AG08470 (cell line): ENCODE data around the genes MRGPRG, OR52K1, OR51D1, OR52R1, HBG1 and TRIM22.

- RRBS: no CpG with 5 or more reads among the region's 18 CpGs
These were observed 36.4 kb upstream of the CARS1 start for GRCh38 chr11:3093688-3094014.

GRCh38 chr11:3126482-3127105, 38.5 kb downstream of the OSBPL5 start:
- RRBS: no CpG with 5 or more reads among the region's 17 CpGs

DNA sequence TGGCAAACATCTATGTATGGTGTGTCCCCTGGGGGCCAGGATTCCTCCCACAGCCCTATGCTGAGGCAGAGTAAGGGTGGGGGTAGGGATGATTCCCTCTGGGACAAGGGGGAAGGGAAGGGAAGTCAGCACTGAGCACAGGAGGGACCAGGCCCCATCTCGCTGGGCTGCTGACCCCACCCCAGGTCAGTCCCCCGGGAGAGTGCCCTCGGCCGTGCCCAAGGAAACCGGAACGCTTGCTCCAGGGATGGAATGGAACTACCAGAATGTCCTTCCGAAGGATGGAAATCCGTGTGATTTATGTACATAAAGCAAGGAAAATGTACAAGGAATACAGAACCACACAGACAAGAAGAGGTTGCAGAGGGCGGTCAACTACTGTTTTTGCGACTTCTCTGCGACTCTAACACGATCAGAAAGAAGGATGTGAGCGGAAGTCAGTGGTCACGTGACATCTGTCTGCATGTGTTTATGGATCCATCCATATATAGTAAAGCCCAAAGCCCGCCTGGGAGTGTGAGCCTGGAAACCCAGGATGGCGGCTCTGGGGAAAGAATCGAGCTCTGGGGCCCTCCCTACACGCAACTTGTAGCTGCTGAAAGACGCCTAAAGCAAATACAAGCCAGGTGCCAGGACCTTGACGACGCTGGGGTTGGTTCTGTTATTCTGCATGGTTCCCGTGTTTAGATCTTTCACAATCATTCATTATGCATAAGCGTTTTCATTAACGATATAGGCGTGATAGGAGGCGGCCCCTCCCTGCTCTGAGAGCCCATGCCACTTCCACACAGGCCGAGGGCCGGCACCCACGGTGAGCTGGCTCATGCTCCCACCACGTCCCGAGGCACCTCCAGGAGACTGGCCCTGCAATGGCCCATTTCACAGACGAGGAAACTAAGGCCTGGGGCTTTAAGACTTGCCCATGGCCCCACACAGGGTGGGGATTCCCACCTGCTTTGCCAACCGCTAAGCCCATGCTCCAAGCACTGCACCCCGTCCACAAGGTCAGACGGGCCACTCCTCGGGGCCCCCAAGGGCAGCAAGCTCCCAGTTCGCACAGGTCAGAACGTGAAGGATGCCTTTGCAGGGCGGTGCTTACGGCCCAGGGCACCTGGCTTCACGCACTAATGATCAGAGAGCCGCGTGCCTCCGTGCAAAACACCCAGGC, 8.7 kb downstream of the OSBPL5 start:
- RRBS: no CpG with 5 or more reads among the region's 44 CpGs

GRCh38 chr11:3218549-3219016, at the start of gene MRGPRG:
TSS of gene MRGPRG (minus strand) at chr11:3218813.
- RRBS: 71% methylated on average over 6 of the region's 23 CpGs

GRCh38 chr11:3626145-3626656, 15.6 kb downstream of the ART5 start:
- RRBS: no CpG with 5 or more reads among the region's 11 CpGs

- RRBS: no CpG with 5 or more reads among the region's 9 CpGs
These were observed 6.1 kb downstream of the NUP98 start for GRCh38 chr11:3791274-3791704.

DNA sequence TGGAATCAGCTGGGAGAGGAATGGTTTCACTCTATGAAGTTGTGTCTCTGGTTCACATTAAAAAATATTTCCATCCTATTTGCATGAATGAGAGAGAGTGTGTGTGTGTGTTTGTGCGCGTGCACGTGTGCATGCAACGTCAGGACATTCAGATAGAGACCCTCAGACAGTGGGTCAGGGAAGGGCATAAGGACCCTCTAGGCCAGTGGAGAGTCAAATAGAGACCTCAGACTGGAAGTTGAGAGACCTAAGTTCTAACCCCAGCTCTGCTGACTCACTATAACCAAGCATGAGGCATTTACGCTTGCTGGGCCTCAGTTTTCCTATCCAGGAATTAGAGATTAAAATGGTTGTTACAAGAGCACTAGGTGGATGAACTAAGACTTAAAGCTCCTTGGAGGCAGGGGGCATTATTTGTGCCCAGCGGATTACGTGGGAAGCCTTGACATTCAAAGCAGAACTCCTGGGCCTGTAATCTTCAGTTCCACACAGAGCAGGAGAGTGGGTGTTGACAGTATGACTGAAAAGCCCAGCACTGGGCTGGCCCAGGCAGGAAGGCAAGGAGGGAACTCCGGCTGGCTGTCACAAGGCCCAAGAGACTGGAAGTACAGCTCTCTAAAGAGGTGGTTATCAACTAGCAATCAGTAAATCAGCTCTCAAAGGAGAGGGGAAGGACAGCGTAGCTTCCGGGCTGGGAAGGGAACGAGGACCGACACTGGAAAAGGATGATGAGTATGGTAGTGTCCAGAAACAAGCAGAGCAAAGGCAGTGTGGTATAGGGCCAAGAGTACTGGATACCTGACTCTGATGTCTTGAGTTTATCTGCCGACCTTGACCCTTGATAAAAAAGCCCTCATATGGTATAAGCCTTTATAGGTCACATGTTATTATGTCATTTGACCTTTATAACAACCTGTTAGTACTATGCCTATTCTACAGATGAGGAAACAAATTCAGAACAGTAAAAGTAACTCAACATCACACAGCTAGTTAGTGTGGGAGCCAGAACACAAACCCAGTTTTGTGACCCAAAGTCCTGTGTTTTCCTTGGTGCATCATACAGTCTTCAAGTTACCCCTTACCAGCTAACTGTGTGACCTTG, 9.1 kb downstream of the RHOG start:
- RRBS: 80% methylated on average over 1 of the region's 13 CpGs

DNA sequence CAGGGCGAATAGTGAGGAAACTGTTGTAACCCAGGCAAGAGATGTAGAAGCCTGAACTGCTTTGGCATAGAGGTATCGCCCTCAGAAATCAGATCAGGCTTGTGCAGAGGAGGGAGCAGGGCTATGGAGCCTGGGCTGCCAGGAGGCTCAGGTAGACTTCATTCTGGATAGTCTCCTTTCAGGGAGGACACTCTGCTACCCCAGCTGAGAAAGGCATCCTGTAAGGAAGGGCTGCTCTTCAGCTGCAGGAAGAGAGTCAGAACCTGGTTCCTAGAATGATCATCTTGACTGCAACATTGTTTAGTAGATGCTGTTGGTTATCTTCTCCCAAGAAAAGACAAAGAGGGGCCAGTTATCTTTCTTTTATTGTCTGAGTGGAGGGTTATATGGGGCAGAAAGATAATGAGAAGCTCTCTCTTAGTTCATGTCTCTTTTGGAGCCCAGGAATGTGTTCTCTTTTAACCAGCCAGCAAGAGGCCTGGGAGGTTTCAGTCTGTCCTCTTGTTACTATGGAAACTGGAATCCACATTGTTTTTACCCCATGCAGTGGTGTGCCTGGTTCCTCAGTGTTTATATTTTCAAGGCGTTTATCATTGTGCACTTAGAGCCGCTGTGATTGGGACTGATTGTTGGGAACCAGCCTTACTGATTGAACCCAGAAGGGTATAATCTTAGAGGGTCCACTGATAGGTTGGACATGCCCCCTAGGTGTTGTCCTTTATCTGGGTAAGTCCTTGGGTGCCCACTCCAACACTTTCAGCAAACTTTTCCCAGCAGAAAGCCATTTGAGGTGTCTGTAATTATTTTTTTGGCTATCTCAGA, 95.7 kb downstream of the STIM1 start:
- RRBS: no CpG with 5 or more reads among the region's 4 CpGs

DNA sequence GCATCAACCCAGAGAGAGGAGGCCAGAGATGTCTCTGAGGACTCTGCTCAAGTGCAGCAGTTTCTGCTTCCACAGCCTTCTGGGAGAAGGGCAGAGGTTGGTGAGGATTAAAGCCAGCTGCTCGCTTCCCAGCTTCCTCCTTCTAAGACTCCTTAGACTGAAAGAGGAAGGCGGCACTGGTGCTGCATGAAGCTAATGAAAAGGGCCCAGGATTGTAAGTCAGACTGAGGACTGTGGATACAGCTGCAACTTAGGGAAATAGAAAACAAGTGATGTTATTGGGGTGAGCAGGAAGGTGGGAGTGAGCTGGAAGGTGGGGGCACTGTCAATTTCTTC, at the start of gene OR52K1:
OR52K1 (plus strand) TSS at position 152 of the 336 bp plus-strand sequence.
- RRBS: no CpG with 5 or more reads among the region's 2 CpGs

DNA sequence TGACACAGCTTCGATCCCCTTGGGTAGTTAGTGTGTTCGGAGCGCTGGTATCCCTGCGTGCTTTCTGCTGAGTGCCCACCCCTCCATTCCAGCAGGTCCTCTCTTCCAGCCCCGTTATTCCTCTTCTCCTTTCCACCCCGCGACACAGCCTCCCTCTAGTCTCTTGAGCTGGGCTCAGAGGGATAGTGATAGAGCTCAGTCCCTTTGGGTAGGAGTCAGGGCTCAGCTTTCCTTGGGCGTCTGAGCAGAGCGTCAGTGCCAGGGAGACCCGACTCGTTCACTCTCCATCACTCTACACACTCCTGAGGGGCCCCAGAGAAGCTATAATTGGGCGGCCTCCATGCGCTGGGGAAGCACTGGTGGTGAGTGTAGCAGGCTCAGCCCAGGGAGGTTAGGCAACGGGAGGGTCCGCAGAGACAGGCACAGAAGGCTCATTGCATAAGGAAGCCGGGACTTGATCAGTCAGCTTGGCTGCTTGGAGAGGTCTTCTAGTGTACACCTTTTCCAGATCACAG, at the start of gene OR51D1:
OR51D1 (plus strand) TSS at position 373 of the 515 bp plus-strand sequence.
- RRBS: 16% methylated on average over 1 of the region's 16 CpGs

- RRBS: no CpG with 5 or more reads among the region's 4 CpGs
These were observed at the start of gene OR52R1 for GRCh38 chr11:4804197-4804813. TSS of gene OR52R1 (minus strand) at chr11:4804380.

DNA sequence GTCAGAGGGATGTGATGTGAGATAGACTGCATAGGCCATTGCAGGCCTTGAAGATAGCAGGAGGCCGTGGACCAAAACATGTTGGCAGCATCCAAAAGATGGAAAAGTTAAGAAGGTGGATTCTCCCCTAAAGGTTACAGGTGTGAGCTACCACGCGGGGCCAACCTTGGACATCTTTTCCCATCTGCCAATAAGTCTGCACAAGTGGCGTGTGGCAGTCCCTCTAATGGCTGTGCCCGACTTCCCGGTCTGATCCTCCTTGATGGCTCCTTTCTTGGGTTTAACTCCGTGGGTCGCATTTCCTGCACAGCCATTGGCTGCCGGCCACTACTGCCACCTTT, 6.9 kb upstream of the OR52E2 start:
- RRBS: 32% methylated on average over 4 of the region's 9 CpGs

DNA sequence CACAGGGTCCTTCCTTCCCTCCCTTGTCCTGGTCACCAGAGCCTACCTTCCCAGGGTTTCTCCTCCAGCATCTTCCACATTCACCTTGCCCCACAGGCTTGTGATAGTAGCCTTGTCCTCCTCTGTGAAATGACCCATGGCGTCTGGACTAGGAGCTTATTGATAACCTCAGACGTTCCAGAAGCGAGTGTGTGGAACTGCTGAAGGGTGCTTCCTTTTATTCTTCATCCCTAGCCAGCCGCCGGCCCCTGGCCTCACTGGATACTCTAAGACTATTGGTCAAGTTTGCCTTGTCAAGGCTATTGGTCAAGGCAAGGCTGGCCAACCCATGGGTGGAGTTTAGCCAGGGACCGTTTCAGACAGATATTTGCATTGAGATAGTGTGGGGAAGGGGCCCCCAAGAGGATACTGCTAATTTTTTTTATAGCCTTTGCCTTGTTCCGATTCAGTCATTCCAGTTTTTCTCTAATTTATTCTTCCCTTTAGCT, at the start of gene HBG1:
HBG1 (minus strand) TSS at position 191 of the 488 bp plus-strand sequence.
- RRBS: no CpG with 5 or more reads among the region's 7 CpGs

DNA sequence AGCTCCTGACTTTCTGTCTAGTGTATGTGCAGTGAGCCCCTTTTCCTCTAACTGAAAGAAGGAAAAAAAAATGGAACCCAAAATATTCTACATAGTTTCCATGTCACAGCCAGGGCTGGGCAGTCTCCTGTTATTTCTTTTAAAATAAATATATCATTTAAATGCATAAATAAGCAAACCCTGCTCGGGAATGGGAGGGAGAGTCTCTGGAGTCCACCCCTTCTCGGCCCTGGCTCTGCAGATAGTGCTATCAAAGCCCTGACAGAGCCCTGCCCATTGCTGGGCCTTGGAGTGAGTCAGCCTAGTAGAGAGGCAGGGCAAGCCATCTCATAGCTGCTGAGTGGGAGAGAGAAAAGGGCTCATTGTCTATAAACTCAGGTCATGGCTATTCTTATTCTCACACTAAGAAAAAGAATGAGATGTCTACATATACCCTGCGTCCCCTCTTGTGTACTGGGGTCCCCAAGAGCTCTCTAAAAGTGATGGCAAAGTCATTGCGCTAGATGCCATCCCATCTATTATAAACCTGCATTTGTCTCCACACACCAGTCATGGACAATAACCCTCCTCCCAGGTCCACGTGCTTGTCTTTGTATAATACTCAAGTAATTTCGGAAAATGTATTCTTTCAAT, 13.6 kb downstream of the OR51B4 start:
- RRBS: no CpG with 5 or more reads among the region's 6 CpGs

DNA sequence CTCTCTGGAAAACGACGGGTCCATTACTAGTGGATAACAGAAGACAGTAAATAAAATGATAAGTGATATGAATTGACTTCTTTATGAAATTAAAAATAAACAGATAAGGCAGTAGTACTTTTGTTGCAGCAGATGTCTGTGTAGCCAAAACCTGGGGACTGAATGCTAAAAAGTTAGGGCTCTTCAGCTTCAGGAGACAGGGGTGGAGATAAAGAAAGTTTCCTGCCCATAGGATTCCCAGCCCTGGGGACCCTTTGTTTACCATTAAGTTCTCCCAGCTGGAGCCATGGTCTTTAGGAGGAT, 169 bp upstream of the OR51M1 start:
- RRBS: no CpG with 5 or more reads among the region's 2 CpGs

DNA sequence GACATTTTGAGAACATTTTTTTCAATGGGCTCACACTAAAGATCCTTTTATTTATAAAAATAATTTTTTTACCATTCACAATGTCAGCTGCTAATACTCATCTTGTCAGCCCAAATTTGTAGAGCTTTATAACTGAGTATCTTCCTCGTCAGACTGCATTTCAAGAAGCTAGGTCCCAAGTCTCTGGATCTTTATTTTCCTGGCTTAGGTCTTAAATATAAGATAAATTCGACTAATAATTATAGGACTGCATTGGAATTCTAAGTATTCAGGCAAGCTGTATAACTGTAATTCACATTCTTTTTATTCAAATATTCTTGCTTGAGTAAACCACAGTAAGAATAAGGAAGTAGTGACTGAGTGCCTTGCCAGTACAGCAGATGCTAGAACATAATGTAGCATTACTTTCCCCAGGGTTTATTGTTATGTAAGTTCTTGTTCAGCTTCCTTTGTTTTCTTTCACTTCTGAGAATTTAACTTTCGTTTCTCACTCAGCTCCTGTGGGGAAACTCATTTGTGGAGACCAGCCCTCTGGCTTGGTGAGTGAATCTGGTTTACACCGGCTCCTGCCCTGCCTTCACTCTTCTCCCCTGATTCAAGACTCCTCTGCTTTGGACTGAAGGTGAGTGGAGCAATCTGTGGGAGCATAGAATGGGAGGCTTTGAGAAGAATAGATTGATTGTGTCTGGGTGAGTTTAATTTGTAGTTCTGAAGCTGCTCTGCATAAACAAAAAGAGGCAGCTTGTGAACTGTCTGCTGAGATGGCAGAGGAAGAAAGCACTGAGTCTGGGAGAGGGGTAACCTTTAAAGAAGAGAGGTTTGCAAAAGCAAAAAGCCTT, at the start of gene TRIM22:
TRIM22 (plus strand) TSS at position 513 of the 839 bp plus-strand sequence.
- RRBS: no CpG with 5 or more reads among the region's 4 CpGs

DNA sequence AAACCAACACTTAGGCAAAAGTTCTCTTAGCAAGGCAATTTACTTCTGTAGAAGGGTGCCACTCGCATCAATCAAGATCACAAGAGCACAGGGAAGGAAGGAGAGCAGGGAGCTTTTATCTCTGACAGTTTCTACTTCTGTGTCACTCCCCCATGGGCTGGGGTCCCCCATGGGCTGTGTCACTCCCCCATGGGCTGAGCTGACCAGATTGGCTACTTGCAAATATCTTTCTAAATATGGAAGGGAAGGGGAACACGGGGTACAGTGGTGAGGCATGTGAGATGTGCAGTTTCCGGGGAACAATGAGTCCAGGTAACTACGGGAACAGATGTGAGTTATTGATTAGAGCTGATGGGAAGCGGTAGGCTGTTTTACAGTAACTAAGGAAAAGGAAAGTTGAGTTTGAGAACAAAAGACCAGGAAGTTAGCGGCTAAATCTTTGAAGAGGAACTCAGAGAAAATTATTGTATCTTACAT, 479 bp downstream of the OR52N2 start:
- RRBS: no CpG with 5 or more reads among the region's 6 CpGs

DNA sequence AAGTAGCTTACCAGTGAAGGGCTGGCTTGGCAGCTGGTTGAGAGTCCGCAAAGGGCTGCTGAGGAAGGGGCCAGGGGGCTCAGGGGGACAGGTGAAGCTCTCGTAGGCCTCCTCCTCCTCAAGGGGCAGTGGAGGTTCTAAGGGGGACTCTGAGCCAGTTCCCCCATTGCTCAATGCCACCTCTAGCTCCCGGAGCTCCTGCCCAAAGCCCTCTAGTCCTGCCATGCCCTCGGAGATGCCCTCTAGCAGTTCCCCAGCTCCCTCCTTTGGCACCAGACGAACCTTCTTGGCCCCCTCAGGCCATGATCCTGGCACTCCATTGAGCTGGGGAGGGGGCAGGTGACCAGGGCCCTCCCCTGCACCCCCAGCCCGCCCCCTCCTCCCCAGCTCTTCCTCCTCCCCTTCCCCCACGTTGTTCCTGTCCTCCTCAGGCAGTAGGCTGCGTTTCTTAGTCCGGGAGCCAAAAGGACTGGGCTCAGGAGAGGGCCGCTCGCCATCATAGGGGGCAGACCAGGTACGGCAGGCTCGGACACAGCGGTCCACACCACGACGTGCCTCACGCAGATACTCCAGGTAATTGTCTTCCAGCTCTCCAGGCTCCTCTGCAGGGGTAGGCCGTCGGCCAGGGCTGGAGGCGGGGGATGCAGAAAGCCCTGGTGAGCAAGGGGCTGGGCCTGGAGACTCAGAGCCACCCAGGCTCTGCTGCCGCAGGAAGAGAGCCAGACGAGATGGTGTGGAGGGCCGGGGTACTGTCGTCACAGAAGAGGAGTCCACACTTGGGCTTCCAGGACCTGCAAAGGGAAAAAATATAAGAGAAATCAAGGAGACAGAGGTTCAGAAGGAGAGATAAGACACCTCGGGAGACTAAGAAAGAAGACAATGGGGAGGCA, 12.2 kb downstream of the C11orf42 start:
- RRBS: no CpG with 5 or more reads among the region's 25 CpGs

GRCh38 chr11:6352660-6353068, 32.4 kb upstream of the CAVIN3 start:
- RRBS: no CpG with 5 or more reads among the region's 3 CpGs